ENCODE measurements around a stretch of chr4.

DNA sequence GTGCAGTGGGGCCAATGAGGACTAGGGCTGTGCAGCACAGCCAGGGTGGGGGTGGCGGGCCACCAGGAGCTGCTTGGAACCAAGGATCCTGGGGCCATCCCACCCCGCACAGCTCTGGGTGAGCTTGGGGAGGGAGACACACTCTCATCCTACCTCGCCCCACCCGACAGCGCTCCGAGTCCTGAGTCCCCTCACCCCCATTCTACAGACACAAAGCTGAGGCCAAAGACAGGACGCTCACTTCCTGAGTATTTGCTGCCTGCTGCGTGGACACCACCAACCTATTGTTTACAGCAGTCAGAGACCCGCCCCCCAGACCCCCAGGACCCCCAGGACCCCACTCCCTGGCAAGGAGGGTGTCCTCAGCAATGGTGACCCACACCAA is 81.2 kb downstream of the ZNF718 start:
- PRO-cap = no peak

DNA sequence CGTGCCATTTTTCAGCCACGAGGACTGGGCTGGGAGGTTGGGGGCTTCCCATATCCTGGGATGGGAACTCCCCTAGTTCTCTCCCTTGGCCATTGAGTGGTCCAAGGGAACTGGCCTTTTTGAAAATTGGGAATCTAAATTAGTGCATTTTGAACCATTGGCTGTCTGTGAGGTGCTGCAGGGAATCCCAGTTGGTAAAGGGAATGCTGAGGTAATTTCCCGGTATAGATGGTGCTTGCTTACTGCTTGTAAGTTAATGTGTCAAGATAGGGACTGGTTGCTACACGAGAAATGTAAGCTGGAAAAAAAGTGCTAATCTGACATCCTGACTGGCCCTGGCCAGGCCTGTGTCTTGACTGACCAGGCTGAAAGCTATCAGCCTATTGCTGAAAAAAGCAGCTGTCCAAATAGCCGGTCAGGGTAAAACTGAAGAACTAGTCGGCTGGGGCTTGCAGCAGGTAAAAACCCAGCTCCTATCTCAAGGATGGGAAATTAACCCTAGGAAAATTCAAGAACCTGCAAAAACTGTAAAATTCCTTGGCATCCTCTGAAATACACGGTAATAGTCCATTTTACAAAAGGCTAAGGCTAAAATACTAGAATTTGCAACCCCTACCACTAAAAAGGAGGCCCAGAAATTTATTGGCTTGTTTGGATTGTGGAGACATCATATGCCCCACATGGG is 47.0 kb downstream of the ZNF721 start:
- PRO-cap = no peak

DNA sequence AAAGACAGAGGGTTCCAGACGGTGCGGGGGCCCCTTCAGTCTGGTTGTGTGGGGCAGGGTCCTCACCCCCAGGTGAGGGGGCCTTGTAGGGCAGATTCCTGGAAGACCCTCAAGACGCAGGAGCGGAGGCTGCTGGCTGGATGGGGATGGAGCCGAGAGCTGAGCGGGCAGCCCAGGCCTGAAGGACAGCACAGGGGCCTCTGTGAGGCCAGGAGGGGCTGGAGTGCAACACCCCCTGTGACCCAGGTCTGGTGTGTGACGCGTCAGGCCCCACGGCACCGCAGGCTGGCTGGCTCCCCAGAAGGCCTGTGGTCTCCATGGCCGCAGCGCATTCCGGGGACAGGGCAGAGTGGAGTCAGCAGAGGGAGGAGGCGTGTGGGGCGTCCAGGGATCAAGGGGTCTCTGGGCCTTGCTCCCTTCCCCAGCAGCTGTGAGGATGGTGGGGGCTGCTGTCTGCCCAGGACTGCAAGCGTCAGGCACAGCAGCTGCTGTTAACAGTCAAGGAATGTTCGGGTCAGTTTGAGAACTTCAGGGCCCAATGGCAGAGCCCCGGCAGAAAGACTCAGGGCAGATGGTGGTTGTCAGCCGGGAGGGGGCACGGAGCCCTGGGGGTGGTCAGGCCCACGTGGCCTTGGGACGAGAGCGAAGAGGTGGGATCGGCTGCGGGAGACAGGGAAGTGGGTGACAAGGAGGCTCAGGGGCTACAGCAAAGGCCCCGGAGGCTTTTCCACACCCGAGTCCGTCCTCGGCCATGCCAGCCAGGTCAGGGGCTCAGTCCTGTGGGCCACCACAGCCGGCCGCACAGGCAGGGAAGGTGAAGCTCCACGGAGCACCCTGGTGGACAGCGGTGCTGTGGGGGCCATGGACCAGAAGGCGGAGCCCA is 18.2 kb downstream of the PCGF3 start:
- PRO-cap = no peak

- PRO-cap = no peak
These were observed 25.3 kb downstream of the PCGF3 start for GRCh38 chr4:730880-731359.

DNA sequence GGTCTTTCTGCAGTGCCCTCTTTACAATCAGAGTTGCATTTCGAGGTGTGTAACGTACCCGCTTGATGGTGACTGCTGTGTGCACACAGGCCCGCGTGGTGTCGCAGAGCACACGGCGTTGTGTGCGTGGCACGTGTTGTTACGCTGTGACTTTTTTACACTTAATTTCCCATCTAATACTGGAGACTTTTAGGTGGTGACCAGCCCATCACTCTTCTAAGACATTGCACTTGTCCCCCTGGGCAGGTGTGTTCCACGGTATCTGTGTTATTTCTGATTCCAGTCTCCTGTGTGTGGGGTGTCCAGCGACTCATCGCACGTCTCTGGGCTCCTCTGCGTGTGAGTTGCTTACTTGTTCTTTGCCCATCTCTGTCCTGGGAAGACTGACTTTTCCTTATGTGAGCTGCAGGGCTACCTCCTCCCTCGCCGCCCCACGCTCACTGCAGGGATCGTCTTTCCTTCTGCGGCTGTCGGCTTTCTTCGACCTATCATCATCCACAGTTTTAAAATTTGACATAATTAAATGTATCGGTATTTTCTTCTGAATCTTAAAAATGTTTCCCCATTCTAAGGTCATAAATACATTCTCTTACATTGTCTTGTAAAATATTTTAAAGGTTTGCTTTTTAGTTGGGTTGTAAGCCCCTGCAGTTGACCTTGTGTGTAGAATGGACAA is 49.5 kb downstream of the PCGF3 start:
- PRO-cap = no peak

DNA sequence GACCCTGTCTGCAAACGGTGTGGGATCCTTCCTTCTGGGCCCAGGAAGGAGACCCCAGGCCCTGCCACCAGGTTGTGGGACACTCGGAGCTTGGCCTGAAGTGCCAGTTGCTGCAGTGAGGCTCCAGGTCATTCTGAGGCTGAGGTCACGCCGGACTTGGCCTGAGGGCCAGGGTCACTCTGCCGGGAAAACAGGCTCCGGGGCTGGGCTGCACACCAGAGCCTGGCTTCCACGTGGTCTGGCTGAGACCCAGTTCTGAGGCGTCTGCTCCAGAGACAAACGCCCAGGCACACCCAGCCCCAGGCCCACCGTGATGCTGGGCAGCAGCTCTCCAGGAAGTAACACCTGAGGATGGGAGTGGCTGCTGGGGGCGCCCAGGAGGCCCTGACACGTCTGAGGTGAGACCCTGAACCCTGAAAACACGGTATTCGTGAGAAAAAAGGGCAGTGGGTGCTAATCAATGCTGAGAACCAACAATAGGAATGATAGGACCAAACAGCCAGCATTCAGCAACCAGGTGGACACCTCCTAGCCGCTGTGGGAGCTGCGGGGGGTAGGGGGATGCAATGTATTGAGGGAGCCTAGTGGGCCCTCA is 36.9 kb downstream of the CPLX1 start:
- PRO-cap = no peak

- PRO-cap = no peak
These were observed 39.0 kb upstream of the CPLX1 start for GRCh38 chr4:864953-865309.

GRCh38 chr4:915641-916013 is 16.5 kb downstream of the GAK start:
- PRO-cap = no peak

DNA sequence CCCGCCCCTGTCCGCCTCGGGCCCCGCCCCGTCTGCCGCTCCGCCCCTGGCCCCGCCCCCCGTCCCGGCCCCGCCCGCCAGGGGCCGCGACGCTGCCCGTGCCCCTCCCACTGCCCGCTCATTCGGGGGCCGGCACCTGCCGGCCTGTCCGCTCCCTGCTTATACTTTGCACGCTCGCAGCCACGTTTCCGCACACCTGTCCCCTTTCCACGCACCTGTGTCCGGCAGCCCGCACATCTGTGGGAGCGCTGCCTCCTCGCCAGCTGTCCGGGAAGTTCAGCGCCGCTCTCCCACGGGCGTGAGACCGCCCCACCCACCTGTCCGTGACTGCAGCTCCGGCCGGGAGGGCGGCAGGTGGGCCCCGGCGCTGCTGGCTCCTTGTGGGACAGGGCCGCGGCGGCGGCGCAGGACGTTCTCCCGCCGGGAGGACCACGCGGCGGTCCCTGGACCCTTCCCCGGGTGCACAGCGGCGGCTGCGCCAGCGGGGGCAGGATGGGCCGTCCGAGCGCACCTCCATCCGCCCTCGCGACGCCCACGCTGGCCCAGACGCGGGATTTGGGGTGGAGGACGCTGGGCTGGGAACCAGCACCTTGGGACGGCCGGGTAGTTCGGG is 1.5 kb upstream of the FGFRL1 start:
- PRO-cap = unidirectional peak, plus-strand start at position 121 of the sequence

GRCh38 chr4:1011920-1012832 is 750 bp downstream of the FGFRL1 start:
- PRO-cap = no peak

DNA sequence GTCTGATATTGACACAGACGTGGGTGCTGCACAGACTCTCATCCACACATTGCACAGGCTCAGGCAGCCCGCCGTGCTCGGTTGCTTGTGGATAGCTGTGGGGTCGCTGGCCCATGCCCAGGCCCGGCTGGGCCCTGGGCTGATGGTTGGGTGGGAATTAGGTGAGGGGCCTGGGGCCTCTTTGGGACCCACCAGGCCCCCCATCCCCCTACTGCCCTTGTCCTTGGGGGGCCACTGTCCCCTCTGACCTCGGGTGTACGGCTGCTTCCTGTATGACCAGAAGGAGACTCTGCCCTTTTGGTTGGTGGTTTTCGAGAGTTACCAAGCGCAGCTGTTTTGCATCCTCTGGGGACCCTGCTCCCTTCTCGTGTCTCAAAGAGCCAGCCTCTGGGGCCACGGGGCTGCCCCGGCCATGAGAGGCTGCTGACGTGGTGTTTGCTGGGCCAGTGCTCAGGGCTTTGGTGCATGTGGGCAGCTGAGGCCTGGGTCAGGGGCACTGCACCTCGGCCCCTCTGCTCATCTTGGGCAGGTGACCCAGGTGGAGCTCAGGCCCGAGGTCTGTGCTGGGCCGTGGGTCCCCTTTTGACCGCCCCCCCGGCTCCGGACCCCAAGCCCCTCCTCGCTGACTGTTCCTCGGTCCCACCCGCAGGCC is 10.3 kb downstream of the FGFRL1 start:
- PRO-cap = no peak

DNA sequence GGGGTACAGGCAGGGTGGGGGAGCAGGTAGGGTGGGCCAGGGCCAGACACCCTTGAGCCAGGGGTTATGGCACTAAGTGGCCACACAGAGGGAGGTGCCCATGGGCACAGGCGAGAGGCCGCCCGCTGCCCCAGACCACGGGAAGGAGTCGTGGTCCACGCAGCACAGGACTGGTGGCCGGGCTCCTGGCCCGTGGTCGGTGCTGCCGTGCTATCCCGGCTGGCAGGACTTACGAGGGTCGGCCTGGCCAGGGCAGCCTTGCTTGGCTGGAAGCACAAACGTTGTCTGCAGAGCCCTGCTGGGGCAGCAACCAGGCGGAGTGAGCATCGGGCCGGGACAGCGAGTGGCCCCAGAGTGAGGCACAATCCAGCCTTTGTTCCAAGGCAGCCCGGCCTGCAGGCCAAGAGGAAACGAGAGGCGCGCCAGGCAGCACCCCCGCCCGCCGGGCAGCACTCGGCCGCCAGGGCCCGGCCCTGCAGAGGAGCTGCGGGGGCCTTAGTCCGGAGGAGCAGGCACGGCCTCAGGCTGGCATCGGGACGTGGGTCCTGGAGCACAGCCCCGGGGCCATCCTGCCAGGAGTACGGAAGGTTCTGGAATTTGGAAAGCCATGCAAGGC is 24.0 kb downstream of the FGFRL1 start:
- PRO-cap = no peak

- PRO-cap = no peak
These were observed 27.6 kb downstream of the RNF212 start for GRCh38 chr4:1085588-1086258.

- PRO-cap = no peak
These were observed 24.0 kb upstream of the RNF212 start for GRCh38 chr4:1137343-1137856.

DNA sequence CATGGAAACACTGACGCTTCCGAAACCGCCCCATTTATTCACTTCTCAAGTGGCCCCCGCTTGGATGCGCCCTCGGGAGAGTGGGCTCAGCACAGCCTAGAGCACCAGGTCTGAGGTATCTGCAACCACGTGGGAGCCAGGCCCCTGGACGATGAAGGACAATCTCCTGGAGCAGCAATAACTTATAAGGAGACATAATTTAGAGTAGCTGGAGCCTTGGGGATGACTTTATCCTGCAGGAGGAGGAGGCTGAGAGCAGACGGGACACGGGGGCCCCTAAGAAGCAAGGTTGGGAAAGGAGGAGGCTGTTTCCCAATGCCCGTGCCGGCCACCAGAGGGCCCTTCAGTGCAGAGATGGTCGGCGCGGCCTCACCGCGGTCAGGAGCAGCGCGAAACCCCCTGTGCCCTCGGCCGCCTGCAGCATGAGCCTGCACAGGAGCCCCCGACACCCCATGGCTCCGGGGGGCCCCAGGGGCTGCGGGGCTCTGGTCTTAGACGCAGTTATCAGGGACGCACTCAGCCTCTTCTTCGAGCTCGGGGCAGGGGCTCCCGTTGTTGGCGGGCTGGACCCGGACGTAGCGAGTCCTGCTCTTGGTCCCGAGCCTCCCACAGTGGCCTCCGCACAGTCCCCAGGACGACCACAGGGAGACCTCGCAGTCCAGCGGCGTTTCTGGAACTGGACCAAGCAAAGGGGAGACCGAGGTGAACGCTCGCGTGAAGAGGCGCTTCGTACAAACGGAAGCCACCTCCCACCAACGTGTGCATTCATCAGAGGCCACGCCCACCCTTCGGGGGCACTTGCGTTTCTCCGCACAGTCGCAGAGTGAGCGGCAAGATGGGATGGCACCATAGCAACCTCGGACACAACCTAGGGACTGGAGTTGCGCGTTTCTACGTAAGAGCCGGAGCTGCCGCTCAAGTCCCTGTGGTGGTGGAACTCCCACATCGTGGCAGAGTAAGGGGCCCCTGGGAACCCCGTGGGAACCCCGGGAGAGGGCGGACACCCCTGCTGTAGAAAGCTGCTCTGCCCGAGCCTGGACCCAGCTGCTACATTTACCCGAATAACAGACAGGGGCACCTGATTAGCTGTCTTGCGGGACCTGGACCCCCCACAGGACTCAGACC is 5.0 kb downstream of the SPON2 start:
- PRO-cap = no peak

- PRO-cap = no peak
These were observed 11.9 kb upstream of the SPON2 start for GRCh38 chr4:1184292-1184710.

DNA sequence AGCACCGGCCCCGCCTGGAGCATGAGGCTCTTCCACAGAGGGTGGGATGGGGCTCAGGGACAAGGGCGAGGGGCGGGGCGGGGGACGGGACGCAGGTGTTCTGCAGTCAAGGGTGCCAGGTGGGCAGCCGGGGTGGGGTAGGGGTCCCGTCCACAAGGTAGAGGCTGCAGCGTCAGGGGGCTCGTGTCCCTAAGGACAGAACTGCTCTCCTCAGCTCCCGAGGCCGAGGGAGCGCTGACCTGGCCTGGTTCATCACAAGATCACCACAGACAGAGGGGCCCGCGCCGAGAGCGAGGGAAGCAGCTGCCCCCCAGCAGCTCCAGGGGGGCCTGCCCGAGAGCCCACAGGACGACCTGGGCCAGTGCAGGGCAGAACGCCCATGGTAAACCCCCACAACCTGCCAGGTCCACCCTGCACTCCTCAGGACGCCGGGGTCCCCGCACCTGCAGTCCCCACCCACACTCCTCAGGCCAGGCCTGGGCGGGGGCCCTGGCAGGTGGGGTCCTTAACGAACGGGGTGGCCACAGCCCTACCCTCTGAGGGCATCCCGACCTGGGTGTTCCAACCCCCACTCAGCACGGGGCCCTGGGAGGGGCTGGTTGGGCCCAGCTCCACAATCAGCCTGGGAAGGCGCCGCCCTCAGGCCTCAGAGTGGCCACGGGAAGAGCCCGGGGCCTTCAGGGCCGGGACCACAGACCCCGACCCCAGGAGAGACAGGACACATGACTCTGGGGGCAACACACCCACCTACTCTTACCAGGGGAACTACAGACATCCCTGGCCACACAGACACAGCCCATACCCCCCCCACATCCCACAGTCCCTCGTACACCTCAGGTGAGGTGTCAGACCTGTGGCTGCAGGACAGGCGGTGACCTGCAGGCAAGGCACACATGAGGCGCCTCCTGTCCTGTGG is 26.5 kb downstream of the CTBP1 start:
- PRO-cap = no peak

DNA sequence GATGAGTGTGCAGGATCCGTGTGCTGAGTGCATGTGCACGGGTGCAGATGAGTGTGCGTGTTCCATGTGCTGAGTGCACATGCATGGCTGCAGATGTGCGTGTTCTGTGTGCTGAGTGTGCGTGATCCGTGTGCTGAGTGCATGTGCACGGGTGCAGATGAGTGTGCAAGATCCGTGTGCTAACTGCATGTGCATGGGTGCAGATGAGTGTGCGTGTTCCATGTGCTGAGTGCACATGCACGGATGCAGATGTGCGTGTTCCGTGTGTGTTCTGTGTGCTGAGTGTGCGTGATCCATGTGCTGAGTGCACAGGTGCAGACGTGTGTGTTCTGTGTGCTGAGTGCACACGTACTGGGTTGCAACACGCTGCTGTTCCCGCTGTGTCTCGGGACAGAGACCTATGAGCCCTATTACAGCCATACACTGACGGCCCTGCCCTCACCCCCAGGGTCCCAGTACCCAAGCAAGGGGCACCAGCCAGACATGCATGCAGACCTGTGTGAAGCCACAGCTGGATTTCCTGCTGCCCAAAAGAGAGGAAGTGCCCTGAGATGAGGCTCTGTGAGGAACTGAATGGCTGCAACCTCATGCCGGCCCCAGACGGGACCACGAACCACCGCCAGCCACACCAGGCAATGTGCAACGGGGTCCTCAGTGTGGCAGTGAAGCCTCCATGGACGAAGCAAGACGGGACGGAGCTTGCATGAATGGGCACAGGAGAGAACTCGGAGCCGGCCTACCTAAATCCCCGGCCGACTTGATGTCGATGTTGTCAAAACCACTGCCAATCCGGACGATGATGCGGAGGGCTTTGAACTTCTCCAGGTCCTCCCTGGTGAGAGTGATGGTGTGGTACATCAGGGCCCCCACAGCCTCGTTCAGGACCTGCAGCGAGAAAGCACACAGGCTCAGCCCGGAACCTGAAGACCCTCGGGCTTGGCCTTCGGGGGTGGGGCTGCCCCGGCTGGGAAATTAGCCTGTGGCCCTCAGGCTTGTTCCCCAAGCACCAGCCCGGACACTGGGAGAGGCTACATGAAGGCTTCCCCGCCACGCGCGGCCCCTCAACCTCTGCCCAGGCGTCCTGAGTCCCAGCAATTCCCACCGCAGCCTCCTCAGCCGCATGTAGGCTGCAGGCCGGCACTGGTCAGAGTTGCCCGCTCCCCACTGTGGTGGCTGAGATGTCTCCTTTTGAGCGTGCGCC is 21.1 kb downstream of the CTBP1 start:
- PRO-cap = no peak

GRCh38 chr4:1234914-1235163 is 14.1 kb downstream of the CTBP1 start:
- PRO-cap = no peak

DNA sequence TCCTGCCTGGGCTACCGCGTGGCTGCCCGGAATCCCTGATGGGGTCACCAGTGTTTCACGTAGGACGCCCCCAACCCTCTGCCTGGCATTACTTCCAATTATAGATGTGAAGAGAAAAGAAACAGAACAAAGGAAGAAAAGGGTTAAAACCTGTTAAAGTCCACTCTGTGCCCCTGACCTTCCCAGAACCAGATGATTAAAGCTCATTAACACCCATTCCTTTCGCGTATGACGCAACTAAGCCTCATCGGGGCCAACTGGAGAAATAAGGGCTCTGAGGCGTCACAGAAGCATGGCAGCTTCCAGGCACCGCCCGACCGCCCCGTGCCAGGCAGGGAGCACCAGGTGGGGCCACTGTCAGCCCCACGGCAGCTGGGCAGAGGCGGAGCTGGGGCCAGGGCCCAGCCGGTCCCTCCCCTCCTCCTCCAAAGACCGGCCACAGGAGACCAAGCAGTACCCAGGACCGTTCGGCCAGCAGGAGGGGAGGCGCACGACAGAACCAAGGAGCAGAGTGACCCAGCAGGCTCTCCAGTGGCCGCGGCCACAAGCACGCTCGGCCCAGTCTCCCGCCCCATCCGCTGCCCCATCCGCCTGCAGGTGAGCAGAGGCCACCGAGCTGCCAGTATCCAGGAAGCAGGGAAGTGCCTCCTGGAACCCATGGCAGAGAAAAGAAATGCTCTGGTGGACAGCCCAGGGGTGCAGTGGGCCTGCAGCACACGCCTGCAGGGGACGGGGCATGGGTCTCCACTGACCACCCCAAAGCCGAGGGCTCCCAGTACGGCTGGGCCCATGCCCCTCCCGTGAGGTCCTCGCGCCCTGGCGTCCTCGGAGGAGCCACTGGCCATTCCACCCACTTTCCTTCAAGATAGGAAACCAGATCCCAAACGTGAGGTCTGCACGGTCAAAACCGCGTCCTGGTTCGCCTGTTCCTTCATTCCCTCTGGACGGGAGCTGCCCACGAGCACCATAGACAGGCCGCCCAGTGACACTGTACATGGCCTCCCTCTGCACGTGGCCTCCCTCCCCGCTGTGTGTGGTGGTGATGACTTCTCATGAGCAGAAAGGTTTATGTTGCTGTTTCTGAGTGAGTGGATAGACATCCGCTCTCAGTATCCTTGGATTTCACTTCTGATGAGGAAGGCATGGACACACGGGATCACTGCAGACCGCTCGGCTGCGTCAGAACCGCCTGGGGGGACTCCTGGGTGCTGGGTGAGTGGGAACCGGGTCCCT is 9.6 kb downstream of the CTBP1 start:
- PRO-cap = no peak